ENCODE results near the genes SSR3 and RARRES1.

DNA sequence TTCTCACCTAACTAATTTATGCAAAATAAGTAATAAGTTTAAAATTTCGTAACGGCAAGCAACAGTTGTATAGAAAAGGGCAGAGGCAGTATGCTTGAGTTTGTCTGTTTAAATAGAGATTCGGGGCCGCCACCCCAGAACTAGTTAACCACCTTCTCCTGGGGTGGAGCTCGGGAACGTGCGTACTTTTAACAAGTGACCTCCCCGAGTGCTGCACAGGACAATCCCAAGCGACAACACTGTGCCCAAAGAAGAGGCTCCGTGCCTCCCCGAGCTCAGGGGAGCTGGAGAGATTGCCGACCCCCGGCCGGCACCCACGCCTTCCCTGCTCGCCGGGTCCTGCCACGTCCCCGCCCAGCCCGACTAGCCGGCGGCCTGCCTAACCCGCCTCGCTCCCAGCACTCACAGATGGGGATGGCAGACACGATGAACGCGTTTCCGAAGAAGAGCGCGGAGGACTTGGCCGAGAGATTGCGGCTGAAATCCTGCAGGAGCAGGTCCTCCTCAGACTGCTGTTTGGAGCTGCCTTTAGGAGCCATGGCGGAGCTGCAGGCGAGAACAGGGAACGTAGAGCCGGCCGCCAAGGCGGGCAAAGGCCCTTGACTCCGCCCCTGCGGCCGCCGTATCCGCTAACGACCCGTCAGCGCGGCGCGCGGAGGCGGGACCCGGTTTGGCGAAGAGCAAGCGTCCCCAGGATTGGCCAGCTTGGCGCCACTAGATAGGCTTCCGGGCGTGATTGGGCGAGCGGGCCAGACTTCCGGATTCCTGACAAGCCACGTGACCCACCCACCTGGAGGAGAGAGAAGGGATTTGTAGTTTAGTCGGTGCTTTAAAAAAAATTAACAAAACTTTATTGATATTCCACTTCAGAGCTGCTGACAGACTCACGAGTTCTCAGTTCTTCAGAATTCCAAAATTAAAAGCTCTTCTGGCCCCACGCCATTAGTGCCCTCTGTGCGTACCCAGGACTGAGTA lies at the start of gene SSR3:
SSR3 (minus strand) TSS at position 567 of the 975 bp plus-strand sequence.
- PRO-cap, result bidirectional peak, plus-strand start at position 853 of the sequence, minus-strand start at position 567 of the sequence

- PRO-cap, result no peak
These were observed 59.6 kb upstream of the TIPARP start for GRCh38 chr3:156614840-156615236.

DNA sequence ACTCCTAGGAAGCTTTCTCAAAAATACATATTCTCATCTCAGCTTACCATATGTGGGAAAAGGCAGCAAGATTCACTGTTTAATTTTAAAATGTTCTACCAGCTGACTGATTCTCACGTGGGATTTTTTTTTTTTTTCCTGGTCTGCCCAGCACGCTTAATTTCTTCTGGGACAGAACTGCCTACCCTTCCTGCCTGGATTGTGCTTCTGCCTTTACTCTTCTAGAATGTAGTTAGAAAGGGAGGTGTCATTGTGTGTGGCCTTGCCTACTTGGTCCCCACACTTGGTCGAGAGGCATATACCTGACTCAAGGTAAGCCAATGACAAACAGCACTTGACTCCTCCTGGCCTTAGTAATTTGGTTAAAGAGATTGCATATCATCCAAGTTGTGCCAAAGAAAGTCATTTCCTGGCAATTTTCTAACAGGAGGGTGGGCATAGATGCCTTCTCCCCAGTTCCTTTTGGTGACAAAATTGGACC lies 8.1 kb upstream of the LEKR1 start:
- PRO-cap, result no peak

DNA sequence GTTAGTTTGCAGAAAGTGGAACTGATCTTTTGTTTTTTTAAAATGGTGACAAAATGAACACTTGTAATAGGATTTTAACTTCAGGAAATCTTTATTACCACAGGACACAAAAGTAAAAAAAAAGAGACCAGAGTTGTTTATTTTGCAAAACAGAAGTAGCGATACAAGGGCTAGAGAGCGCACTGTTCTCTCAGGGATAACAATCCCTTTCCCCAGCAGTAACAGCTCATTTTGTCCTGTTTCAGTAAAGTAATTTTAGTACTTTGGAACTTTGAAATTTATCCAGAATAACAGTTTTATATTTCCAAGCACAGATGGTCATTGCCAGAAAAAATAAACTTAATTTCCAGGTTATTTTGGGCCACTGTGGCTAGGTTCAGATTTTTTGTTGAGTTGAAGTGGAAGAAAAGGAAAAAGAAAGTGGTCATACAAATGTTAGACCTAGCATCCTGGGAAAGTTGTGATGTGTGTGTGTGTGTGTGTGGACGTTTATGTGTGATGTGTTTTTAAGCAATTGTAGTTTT lies 17.3 kb downstream of the LEKR1 start:
- PRO-cap, result no peak

DNA sequence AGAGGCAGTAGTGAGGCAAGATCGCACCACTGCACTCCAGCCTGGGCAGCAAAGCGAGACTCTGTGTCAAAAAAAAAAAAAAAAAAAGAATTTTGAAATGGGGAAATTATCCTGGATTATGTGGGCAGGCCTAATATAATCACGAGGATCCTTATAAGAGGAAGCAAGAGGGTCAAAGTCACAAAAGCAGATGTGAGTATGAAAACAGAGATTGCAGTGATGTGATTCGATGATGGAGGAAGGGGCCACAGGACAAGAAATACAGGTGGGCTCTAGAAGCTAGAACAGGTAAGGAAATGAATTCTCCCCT lies 159.6 kb downstream of the LEKR1 start:
- PRO-cap, result no peak

GRCh38 chr3:157123612-157124082 lies 36.3 kb downstream of the CCNL1 start:
- PRO-cap, result no peak

GRCh38 chr3:157129773-157130379 lies 30.1 kb downstream of the CCNL1 start:
- PRO-cap, result no peak

GRCh38 chr3:157152193-157153502 lies 7.3 kb downstream of the CCNL1 start:
- PRO-cap, result no peak

- PRO-cap, result no peak
These were observed 2.2 kb downstream of the CCNL1 start for GRCh38 chr3:157157264-157158706.

DNA sequence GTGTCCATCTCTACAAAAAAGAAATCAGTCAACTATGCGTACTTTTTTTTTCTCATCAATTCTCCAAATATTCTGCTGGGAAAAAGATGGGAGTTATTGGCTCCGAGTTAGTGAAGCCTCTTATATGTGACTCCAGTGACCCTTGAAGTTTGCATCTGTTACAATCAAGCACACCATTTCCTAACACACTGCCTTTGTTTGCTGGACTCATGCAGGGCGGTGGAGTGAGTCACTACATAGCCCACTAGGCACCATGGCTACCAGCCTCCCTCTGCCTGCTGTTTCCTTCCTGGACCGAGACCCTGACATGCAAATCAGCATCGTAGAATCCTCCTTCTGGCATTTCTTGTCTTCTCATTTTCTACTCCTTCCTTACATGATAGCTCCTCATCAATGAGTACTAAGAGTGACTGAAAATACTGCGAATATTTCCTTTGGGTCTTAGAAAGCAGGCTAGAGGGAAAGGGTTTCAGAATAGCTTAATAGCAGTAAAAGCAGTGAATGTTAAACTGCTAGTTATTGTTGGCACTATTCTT lies 100.9 kb upstream of the PTX3 start:
- PRO-cap, result no peak

GRCh38 chr3:157442147-157443459 lies 6.0 kb downstream of the PTX3 start:
- PRO-cap, result no peak

DNA sequence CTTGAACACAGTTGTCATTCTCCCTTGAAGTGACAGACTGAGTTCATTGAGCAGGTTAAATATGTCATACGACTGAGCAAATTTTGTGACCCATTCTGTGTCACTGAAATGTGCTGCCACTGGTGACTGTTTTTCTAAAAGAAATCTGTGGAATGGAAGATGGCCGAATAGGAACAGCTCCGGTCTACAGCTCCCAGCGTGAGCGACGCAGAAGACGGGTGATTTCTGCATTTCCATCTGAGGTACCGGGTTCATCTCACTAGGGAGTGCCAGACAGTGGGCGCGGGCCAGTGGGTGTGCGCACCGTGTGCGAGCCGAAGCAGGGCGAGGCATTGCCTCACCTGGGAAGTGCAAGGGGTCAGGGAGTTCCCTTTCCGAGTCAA lies 10.0 kb upstream of the GFM1 start:
- PRO-cap, result no peak

DNA sequence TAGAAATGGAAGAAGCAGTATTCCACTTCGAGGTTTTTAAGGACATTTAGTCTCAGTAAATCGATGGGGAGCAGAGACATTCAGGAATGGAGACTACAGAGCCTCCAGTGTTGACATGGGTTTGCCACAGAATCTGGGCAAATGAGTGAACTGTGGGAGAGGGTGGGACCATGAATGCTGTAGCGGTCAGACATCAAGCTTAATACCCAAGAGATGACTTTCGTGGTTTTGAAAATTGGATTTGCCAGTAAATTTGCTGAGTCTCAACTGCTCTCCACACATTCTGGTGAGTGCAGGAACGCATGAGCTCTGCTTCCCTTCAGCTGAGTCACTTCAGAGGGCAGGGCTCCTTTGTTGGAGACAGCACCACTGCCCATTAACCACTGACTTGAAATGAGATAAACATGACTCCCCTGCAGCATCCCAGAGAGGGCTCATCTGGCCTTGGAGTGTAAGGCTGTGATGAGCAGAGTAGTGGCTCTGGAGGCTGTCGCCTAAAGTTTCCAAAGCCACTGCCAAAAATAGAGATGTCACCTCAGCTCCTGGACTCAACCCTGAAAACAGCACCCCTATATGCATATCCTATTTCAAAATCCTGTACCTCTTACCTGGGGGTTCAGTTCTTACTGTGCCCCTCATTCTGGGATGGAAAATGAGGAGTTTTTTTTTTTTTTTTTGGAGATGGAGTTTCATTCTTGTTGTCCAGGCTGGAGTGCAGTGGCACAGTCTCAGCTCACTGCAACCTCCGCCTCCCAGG lies 22.5 kb downstream of the RARRES1 start:
- PRO-cap, result no peak

DNA sequence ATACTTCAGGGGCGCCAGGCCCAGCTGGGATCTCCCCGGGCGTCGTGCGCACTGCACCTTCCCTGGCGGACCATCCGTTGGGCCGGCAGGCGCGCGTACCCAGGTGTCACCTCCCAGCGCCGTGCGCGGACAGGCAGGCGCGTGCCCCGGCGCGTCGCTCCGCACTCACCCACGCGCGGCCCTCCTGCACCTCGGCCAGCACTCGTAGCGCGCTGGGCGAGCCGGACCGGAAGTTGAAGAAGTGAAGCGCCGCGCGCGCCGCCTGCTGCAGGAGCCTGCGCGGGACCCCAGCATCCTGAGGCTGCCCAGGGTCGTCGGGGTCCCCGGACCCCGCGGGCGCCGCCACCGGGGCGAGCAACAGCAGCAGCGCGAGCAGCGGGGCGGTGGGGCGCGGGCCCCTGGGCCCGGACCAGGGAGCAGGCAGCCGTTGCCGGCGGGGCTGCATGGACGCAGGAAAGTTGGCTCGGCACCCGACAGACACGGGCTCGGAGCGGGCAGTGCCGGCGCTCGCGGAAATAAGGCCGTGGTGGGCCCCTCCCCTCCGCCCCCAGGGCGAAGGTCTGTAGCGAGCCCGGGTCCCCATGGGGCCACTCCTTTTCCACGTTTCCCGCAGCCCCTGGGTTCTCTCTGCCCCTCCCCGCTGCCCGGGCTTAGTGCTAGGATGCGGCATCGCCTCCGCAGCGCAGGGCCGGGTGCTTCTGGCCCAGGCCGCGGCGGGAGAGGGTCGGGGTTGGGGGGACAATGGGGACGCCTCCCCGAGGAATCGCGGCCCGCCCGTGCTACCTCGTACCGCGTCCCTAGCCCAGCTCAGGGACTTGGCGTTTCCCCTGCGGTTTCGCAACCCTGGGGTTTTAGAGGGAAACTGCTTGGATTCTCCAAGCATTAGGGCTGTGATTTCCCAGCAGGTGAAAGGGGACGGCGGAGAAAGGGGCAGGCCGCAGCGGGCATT lies at the start of gene RARRES1:
RARRES1 (minus strand) TSS at position 487 of the 949 bp plus-strand sequence.
- PRO-cap, result no peak

DNA sequence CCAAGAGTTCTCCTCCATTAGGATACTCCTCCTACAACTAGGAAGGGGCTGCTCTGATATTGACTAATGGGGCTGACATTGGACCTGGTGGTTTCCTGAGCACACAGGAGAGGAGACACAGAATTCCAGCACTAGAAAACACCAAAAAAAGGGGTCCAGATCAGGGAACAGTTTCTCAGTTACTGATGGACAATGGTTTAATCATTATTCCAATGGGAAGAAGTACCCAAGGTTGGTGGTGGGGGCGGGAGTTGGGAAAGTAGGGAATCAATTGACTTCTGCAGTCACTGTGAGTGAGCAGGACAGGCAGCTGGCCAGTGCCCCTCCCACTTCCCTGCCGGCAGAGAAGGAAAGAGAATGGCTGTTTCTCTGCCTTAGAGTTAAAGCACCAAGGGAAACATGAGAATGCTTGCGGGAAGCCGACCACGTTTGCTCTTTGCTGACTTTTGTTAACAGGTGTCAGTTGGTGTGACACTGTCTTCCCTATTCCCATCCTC lies 33.6 kb upstream of the MFSD1 start:
- PRO-cap, result no peak

GRCh38 chr3:158810806-158811501 lies 9.1 kb downstream of the MFSD1 start:
- PRO-cap, result no peak

- PRO-cap, result no peak
These were observed 385.5 kb upstream of the C3orf80 start for GRCh38 chr3:159839447-159840450.

GRCh38 chr3:159850249-159850811 lies 374.9 kb upstream of the C3orf80 start:
- PRO-cap, result no peak

- PRO-cap, result no peak
These were observed 369.3 kb upstream of the C3orf80 start for GRCh38 chr3:159855897-159856430.

DNA sequence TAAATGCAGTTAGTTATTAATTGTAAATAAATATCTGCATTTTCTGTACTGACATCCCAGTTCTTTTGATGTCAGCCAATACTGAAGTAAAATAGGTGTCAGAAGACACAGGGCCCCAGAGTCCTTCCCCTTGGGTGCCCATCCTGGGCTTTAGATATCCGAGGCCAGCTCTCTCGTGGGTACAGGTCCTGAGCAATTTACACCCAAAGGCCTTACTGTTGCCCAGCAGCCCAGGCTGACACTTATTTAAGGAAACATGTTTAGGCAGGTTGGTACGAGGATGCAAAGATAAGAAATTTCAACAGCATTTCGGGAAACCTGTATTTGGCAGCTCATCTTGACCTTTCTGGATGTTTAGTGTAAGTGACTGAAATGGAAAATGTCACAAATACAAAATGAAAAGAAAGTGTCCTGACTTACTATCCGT lies 366.6 kb upstream of the C3orf80 start:
- PRO-cap, result no peak

All from NALM6 (cell line).